A375 (cell line): ENCODE data around the gene LDB3.

GRCh38 chr10:80540077-80540943 is 2.6 kb downstream of the SH2D4B start:
- RAMPAGE, long total RNA: no peak

GRCh38 chr10:80543747-80544286 is 6.1 kb downstream of the SH2D4B start:
- RAMPAGE, long total RNA: no peak

GRCh38 chr10:81444245-81444506 is 430.8 kb upstream of the NRG3 start:
- RAMPAGE, long total RNA: no peak

DNA sequence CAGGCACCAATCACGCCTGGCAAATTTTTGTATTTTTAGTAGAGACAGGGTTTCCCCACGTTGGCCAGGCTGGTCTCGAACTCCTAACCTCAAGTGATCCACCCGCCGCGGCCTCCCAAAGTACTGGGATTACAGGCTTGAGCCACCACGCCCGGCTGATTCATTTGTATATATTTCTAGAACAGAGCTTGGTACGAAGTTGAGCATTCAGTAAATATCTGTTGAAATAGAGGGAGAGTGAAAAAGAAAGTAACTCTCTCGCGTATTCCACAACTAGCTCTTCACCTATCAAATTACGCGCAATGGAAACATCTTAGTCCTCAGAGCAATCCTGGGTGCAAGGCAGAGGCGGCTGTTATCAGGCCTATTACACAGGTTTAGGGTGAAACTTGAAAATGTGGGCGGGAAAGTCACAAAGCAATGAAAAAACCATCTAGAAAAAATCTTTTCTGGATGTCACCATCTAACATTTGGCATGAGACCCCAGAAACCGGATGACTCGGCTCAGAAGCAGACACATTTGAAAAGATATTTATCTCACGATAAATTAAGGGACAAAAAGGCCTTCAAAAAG is 627 bp upstream of the GHITM start:
- RAMPAGE, long total RNA: no peak

- RAMPAGE, long total RNA: no peak
These were observed 508.5 kb downstream of the CCSER2 start for GRCh38 chr10:84836876-84837343.

DNA sequence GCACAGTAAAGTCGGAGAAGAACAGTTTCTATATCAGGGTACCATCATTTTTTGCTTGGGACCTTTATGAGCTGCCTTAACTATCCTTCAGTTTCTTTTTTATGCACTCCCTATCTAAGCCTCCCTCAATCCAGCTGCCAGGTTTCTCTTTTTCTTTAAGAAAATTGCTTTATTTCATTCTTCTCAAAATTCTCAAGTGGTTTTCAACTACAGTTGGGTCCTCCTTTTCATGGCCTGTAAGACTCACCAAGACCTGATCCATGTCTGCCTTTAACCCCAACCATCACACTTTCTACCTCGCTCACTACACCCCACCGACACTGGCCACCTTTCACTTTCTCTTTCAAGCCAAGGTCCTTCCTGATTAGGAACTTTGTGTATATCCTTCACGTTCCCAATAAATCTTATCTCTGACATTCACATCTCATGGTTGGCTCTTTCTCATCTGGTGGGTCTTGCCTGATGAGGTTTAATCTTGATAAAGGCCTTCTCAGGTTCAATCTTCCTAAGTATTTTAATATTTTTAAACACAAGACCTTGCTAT is 625.0 kb downstream of the GRID1 start:
- RAMPAGE, long total RNA: no peak

- RAMPAGE, long total RNA: no peak
These were observed 10.5 kb upstream of the GRID1 start for GRCh38 chr10:86377055-86377606.

- RAMPAGE, long total RNA: no peak
These were observed 22.9 kb upstream of the GRID1 start for GRCh38 chr10:86389307-86390101.

DNA sequence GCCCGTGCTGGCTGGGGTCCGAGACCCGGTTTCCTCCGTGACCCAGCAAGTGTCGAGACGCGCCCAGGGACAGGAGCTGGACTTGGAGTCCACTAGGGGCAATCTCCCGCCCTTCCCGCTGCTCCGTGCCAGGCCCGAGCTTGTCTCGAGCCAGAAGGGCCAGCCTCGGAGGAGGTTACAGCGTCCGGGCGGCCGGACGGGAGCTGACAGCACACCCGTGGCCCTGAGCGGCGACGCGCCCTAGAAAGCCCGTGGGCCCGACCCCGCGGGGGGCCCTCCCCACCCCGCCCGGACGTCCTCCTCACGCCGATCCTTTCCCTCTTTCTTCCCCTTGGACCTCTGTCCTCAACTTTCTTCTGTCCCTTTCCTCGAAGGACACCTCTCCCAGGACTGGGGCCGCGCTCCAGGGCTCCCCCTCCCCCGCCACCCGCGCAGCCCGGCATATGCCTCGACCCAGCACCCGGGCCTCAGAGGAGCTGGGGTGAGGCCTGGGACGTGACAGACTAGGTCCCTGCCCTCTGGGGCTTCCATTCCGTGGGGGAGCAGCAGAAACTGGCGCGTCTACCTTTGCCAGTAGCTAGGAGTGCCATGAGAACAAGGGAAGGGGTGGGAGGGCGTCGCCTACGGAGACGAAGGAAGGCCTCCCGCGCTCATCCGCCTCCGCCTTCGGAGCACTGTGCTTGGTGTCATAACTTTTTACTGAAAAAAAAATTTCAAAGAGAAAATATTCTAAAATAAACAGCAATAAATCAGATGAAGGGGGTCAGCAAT is 34.8 kb upstream of the GRID1 start:
- RAMPAGE, long total RNA: no peak

GRCh38 chr10:86402993-86403463 is 36.4 kb upstream of the GRID1 start:
- RAMPAGE, long total RNA: no peak

DNA sequence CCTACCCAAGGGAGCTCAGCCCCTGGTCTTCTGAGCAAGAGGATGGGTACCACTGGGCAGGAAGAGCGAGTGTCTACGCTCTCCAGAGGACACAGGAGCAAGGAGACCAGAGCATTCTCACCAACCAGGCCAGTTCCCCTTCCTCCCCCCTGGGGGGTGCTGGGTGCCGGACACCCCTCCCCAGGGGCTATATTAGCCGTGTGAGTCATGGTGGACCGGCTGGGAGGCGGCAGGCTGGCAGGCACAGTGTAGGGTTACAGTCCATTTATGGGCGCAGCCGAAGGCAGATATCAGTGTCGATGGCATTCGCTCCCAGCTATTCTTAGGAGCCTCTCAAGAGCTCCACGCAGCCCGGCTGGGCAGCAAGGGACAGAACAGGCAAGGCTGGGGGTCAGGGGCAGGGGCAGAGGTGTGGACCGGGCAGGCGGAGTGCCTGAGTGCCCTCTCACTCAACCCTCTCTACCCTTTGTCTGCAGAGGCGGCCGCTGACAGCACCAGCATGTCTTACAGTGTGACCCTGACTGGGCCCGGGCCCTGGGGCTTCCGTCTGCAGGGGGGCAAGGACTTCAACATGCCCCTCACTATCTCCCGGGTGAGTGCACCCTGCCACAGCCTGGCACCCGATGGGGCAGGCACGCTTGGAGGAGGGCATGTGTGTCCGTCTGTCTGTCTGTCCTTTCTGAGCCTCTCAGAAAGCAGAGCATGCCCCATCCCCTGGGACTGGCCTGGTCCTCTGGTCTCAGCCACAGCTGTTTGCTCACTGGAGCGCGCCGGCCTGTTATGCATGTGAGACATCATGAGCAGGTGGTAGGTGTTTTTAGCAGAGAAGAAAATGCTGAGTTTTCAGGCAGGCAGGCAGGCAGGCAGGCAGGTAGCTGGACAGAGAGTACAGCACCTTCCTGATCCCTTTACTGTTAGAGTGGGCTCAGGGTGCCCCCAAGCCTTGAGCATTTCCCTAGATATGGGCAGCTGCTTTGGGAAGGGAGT is at the start of gene LDB3:
Gene LDB3, plus strand, starts transcription at position 319 of the 987 bp plus-strand sequence.
- RAMPAGE, long total RNA: no peak

GRCh38 chr10:86953758-86954121 is 3.7 kb downstream of the MMRN2 start:
- RAMPAGE, long total RNA: no peak

DNA sequence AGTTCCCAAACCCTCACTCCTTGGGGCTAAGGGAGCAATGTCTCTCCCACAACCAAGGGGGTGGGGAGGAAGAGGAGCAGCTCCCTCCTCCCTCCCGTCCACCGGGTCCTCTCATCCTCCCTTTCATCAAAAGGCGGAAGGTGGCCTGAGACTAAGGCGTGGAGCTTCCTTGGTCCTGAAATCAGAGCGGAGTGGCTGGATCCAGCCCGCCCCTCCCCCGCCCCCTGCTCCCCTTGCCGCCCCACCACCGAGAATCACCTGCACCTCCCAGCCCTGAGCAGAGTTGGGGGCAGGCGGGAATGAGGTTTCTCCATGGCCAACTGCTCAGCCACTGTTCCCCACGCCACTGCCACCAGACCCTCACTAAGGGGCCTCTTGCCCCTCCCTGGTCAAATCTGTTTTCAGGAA is 1.5 kb downstream of the MMRN2 start:
- RAMPAGE, long total RNA: no peak

- RAMPAGE, long total RNA: no peak
These were observed 25.4 kb downstream of the FAM25A start for GRCh38 chr10:87045573-87045849.

DNA sequence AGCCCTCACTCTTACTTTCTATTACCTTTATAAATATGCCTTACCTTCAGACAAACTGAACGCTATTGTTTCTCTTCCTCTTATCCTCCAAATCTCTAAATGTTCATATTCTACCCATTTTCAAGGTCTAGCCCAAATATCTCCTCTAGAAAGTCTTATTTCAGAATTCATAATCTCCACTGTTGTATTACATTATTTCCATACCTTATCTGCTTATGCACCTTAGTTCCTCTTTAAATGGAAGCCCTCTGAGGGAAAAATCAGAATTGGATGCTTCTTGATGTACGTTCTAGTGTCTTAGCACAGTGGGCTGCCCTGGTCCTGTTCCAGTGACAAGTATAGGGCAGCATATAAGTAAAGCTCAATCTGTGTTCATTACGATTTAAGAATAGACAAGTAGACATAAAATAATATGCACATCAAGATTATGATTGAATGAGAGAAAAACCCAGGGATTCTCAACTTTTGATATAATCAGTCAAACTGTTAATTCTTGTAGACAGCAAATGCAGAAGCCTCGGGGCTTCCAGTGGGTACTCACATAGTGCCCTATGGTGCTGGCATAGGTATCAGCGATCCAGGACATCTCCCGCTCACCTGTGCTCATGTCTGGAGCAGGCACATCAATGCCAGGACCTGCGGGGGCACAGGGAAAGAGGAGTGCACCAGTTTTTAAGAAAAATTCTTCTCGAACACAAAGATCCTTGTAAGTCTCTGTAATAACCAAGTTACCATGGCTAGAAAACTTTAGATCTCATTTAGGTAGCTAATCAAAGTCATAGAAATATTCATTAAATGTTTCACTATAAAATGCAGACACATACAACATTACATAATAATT is 26.9 kb downstream of the GLUD1 start:
- RAMPAGE, long total RNA: no peak

- RAMPAGE, long total RNA: no peak
These were observed 12.6 kb downstream of the GLUD1 start for GRCh38 chr10:87081903-87082655.

- RAMPAGE, long total RNA: no peak
These were observed 15.9 kb upstream of the NUTM2D start for GRCh38 chr10:87341610-87342054.

DNA sequence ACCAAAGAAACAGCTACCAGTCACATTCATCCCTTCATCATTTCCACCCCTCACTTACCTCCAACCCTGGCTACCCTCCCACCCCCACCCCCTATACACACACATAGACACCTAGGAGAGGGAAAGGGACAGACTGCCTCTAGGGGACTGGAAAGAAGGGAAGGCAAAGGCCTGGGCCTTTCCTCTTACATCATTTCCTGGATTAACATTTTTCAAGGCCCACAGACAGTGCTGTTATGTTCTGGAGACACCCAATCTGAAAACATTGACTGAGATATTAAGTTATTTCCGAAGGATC is 2.7 kb downstream of the PAPSS2 start:
- RAMPAGE, long total RNA: no peak

DNA sequence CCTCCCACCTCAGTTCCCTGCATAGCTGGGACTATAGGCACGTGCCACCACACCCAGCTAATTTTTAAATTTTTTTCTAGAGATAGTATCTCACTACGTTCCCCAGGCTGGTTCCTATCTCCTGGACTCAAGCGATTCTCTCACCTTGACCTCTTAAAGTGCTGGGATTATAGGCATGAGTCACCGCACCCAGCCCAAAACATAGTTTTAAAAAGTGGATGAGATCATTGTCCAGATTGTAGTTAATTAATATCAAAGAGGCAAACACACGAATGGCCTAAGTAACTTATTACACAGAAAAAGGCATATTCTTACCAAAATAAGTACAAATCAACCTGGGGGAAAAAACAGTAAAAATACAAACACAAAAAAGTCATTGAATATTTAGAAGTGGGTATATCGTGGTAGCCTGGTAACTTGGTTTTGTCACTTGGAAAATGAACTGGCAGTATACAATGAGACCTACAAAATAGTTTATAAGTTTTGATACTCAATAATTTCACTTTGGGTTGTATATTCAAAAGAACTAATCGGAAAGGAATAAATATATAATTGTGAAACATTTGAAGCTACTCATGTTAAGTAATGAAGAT is 41.9 kb downstream of the PAPSS2 start:
- RAMPAGE, long total RNA: no peak

DNA sequence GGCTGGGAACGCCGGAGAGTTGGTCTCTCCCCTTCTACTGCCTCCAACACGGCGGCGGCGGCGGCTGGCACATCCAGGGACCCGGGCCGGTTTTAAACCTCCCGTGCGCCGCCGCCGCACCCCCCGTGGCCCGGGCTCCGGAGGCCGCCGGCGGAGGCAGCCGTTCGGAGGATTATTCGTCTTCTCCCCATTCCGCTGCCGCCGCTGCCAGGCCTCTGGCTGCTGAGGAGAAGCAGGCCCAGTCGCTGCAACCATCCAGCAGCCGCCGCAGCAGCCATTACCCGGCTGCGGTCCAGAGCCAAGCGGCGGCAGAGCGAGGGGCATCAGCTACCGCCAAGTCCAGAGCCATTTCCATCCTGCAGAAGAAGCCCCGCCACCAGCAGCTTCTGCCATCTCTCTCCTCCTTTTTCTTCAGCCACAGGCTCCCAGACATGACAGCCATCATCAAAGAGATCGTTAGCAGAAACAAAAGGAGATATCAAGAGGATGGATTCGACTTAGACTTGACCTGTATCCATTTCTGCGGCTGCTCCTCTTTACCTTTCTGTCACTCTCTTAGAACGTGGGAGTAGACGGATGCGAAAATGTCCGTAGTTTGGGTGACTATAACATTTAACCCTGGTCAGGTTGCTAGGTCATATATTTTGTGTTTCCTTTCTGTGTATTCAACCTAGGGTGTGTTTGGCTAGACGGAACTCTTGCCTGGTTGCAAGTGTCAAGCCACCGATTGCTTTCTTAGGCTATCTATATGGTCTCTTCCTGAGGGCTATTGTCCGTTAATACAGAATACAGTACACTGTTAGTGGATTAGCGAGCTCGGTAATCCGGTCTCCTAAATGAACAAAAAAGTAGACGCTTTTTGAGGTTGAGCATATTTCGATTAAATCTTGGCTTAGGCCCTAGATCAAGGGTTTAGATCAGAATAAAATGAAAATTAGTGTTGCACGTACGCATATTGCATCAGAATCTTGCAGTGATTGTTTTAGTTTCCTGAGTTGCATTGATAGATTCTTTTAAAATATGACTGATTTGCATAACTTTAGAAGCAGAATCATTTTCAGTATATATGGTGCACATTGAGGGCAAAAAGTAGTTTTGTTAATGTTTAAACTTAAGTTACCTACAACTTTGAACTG is 982 bp downstream of the PTEN start:
- RAMPAGE, long total RNA: no peak